AG04449 (cell line): ENCODE measurements around the genes GFOD2, TSNAXIP1 and PSKH1.

DNA sequence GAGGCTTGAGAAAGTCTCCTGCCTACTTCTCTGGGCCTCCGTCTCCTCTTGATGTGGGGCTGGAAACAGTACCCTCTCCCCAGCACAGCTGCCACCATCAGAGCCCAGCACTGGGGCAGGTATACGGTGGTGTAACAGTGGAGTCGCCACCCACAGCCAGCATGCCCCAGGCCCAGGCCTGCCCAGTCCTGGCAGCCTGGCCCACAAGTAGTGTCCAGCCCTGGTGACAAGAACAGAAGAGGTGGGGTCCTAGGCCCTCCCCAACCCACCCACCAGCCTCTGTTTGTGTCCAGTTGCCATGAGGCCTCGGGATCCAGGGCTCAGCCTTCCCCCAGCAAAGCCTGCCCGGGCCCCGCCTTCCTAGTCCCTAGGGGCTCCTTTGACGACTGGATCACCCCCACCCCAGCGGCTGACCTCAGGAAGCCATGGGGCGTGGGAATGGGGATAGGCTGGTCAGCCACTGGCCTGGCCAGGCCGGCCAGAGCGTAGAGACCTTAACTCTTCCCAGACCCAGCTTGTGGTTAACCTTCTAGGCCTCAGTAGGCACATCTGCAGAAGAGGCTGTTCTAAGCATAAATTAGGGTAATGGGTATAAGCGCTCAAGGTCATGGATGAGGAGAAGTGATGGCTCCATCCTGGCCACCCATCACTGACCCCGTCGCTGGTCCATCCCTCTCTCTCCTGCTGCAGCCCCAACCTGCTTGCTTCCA is 4.1 kb upstream of the TPPP3 start:
- RRBS, result no CpG with 5 or more reads among the region's 14 CpGs

GRCh38 chr16:67435494-67436242 is 4.7 kb downstream of the HSD11B2 start:
- RRBS, result no CpG with 5 or more reads among the region's 23 CpGs

GRCh38 chr16:67448337-67448981 is 17.5 kb downstream of the HSD11B2 start:
- RRBS, result no CpG with 5 or more reads among the region's 9 CpGs

DNA sequence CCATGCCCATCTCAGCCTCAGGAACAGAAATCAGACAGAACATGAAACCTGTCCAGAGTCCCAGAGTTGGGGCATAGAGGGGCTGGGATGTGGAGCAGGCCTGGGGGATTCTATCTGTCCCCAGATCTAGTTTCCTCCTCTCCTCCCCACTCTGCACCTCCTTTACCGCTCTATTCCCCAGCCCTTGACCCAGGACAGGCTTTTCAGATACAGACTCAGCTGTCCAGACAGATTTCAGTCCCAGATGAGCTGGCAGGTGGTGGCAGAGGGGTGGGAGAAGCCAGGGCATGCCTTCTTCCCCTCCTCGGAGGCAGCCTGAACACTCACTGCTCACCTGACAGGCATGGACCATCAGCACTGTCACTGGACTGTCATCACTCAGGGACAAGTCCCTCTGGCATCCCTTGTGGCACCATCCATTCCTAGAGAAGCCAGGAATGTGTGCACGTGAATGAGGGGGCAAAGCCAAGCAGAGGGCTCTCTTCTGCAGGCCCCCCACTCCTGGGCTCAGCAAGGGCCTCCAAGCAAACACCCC is 23.7 kb downstream of the ATP6V0D1 start:
- RRBS, result no CpG with 5 or more reads among the region's 3 CpGs

- RRBS, result no CpG with 5 or more reads among the region's 7 CpGs
These were observed 21.8 kb downstream of the ATP6V0D1 start for GRCh38 chr16:67458879-67459790.

DNA sequence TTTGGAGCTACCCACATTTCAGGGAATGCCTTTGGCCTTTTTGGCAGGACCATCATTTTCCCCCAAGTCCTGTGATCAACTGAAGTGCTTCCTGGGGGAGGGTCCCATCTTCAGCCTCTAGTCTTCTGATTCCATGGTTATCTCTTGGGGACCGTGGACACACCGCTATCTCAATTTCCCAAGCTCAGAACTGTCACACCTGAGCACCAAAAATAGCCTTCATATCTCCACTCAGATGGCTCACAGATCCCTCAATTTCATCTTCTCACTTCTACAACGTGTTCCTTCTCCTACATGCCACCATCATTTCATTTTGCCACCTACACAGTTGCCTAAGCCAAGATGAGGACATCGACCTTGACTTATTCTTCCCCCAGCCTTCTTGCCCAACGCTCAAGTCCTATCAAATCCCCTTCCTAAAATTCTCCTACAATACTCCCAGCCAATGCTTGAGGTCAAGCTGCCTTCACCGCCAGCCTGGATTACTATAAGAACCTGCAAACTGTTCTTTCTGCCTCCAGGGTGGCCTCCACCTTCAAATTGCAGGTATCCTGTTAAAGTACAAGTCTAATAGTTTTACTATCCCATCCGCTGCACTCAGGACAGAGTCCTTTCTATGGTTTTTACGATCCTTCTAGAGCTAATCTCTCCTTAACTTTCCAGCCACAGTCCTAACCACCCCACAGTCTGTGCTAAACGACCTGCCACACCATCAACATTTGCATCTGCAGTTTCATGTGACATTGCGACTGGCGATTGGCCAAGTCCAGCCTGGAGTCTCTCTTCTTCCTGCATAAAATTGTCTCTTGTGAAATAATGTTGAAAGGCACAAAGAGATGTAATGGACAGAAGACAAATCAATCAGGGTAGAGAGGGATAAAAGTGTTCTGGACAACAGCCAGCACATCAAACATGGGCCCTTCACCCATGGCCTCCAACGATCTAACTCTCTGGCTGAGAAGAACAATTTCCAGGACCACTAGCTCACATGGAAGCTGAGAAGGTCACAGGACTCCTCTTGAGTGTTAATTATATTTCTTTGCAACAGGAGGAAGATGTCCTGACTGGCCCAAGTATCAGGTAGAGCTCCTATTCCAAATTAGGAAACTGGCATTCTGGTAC is 6.0 kb downstream of the ATP6V0D1 start:
- RRBS, result no CpG with 5 or more reads among the region's 12 CpGs

- RRBS, result no CpG with 5 or more reads among the region's 22 CpGs
These were observed 952 bp upstream of the ATP6V0D1 start for GRCh38 chr16:67481764-67482453.

DNA sequence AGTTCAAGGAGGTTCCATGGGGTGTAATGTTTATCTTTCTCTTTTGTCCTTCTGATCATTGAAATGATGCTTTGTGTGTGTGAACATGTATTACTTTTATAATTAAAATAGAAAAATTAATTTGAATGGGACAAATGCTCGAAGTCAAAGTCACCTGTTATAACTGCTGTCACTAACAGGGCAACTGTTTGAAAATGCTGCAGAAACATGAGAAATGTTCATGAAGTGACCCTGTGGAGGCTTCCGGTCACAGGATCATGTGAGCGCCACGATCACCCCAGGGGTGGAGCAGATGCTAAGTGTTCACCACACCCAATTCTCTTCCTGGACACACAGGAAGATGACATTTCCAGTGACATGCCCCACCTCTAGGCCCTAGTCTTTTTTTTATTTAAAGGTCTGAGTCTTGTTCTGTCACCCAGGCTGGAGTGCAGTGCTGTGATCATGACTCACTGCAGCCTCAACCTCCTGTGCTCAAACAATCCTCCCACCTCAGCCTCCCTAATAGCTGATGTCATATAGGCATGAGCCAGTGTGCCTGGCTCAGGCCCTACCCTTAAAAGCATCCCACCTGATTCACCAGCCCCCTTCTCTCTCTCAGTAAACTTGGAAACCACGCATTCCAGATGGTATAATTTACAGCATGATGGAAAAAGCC is 21.0 kb upstream of the AGRP start:
- RRBS, result no CpG with 5 or more reads among the region's 5 CpGs

- RRBS, result no CpG with 5 or more reads among the region's 14 CpGs
These were observed 10.8 kb upstream of the RIPOR1 start for GRCh38 chr16:67517587-67518427.

- RRBS, result 3% methylated on average over 6 of the region's 9 CpGs
These were observed 701 bp downstream of the RIPOR1 start for GRCh38 chr16:67529447-67529613.

- RRBS, result no CpG with 5 or more reads among the region's 1 CpG
These were observed 13.9 kb downstream of the RIPOR1 start for GRCh38 chr16:67542375-67543049.

DNA sequence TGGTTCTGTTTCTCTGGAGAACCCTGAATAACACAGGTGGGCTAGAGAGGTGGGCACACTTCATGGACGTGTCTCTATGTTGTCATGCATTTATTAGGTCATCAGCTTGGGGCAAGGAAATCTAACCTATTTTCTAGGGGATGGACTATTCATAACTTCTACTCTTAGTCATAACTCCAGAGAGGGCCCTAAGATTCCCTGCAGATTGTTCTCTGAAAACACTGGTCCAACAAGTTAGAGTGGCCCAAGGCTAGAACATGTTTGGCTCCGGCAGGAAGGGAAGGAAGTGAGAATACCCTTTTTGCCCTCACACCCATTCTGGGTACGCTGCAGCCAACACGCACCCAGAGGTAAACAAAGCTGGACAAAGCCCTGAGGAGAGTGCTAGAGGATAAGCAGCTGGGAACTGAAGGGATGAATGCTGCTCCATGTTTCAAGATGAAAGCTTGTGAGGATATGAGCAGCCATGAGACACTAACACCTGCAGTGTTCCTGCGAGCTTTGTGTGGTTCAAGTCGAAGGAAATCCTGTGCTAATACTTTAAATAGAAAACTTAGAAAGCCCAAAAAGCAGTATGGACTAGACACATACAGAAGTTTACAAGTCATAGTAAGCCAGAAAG is 10.0 kb downstream of the C16orf86 start:
- RRBS, result no CpG with 5 or more reads among the region's 6 CpGs

GRCh38 chr16:67684723-67685384 is 18.2 kb downstream of the C16orf86 start:
- RRBS, result no CpG with 5 or more reads among the region's 7 CpGs

- RRBS, result no CpG with 5 or more reads among the region's 4 CpGs
These were observed 2.9 kb downstream of the GFOD2 start for GRCh38 chr16:67716090-67716806.

DNA sequence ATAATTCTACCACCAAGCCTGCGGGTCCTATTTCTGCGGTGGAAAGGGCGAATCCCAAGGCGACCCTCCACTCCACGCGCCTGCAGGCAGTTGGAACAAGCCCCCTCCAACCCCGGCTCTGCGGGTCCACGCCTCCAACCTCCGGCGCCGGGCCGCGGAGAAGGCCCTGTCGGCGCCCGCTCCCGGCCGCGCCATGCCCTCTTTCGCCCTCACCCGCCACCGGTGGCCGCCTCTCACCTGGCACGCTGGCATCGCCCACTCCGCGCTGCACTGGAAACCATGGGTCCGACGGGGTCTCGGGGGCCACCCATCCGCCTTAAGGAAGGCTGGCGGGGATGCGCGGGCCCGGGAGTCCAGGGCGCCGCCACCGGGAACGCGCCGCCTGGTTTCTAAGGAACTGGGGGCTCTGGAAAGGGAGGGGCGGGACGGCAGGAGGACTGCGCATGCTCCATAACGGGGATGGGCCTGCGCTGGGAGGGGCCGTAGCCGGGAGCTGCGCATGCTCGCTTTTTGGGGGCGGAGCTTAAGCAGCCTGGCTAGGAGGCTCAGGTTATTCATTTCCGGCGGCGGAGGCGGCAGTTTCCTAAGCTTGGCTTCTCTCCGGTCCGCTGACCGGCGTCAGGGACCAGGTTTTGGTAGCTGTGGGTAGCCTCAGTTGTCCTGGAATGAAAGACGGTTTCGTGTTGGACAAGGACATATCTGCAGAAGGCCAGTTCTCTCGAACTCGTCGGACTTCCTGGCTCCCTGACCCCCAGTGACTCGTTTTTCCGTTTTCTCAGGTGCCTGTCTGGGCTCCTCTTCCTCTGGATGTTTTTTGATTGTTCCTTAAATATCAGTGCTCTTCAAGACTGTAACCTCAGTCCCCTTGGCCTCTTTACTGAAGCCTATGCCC is at the start of gene GFOD2:
Gene GFOD2 (minus strand): TSS at position 391 of the 892 bp plus-strand sequence.
- RRBS, result 4% methylated on average over 17 of the region's 67 CpGs

- RRBS, result 6% methylated on average over 6 of the region's 75 CpGs
These were observed at the start of gene TSNAXIP1 for GRCh38 chr16:67806388-67807542. Gene TSNAXIP1 (plus strand): TSS chr16:67806889.

DNA sequence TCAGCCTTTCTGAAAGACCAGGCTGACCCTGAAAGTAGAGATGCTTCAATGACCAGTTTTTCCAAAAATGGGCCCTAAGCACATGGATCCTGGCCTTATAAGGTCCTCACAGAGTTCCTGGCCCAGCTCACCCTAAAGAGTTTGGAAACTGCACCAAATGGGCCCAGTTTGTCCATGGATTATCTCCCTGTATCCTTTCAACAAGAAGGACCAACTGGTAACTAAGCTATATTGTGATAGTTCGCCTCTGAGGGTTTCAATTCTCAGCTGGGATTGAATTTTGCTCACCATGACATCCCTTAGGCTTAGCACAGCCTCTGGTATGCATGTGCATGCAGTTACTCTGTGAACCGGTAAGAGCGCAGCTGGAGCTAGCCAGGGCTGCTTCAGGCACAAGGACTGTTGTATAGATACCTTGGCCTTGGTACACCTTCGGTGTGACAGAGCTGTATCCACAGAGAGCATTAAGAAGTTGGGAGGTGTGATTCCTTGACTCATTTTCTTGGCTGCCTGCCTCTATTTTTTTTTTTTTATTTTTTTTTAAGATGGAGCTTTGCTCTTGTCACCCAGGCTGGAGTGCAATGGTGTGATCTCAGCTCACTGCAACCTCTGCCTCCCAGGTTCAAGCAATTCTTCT is 2.3 kb downstream of the THAP11 start:
- RRBS, result no CpG with 5 or more reads among the region's 4 CpGs

DNA sequence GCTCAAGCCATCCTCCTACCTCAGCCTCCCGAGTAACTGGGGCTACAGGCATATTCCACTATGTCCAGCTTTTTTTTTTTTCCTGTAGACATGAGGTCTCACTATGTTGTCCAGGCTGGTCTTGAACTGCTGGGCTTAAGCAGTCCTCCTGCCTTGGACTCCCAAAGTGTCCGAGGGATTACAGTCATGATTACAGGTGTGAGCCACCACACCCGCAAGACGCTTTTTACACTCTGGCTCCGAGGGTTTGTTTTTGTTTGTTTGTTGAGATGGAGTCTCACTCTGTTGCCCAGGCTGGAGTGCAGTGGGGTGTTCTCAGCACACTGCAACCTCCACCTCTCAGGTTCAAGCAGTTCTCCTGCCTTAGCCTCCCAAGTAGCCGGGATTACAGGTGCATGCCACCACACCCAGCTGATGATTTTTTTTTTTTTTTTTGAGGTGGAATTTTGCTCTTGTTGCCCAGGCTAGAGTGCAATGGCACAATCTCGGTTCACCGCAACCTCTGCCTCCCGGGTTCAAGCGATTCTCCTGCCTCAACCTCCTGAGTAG is 11.5 kb upstream of the CENPT start:
- RRBS, result no CpG with 5 or more reads among the region's 10 CpGs

GRCh38 chr16:67881472-67882291 is 3.0 kb upstream of the NRN1L start:
- RRBS, result no CpG with 5 or more reads among the region's 24 CpGs

DNA sequence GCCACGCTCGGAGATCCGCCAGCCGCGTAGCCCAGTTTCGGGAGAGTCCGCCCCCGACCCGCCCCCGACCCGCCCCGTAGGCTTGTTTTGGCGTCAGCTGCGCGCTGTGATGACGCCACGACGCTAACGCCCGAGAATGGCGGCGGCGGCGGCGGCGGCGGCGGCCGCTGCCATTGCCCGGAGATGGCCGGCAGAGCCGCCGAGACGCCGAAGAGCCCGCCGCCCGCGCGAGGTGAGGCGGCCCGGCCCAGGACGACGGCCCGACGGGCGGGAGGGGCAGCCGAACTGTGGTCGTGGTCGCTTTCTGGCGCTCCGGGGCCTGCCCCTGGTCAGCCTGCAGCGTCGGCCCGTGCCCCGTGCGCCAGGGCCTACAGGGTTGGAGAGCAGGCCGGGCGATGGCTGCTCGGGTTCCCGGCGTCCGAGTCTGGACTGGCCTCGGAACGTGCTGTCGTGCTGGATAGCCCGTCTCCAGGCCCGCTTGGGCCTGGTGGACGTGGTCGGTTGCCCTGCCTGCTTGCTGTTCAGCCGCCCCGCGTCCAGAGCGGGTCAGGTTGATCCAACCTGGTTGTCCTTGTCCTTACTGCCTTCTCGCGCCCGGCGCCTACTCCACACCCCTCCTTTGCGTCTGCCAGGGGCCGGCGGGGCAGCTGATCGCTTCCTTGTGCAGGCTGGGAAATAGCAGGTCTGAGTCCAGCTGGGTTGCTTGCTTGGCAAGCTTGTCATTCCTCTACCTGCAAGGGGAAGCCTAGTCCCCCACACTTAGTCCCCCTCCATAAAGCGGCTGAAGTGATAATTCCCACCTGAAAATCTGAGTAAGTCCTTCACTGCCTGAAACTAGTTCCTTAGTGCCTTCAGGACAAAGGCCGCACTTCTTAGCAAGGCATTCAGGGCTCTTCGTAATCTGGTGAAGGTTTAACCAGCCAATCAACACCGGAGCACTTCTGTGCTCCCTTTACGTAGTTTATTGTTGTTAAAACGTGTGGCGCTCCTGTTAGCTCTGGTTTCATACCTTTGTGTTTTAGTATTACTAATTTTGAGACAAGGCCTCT is at the start of gene PSKH1:
Gene PSKH1 (plus strand): TSS at position 115 of the 1,049 bp plus-strand sequence.
- RRBS, result 1% methylated on average over 27 of the region's 89 CpGs